ENCODE data around the genes NEURL1B and DUSP1.

DNA sequence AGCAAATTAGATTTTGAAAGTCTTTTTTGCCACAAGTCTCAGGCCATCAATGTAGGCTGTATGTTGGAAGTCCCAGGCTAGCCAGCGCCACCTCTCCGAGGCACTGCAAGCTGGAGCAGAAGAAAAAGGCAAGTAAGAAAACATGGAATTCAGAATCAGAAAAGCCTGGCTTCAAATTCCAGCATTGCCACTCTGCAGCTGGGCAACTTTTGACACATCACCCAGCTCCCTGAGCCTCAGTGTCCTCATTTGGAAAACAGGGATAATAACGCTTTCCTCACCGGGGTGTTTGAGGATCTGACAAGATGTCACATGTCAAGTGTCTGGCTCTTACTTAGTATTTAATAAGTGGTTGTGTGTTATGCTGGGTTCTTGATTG lies 48.4 kb upstream of the SMIM23 start:
- RRBS, result no CpG with 5 or more reads among the region's 4 CpGs

DNA sequence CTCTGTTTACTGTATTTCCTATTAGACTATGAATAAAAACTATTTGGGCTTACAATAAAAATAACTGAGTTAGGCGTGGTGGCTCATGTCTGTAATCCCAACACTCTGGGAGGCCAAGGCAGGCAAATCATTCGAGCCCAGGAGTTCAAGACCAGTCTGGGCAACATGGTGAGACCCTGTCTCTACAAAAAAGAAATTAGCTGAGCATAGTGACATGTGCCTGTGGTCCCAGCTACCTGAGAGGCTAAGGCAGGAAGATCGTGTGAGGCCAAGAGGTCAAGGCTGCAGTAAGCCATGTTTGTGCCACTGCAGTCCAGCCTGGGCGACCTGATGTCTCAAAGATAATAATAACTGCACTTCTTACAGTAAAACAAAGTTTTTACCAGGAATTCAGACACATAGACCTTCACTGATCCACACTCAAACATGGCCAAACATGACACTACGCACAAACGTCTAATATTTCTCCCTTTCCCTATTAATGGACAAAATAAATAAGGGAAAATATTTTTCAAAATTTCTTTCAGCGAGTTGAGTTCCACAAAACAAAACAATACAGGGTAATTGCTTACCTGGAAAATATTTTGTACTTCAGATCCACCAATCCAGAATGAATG lies 10.0 kb downstream of the FBXW11 start:
- RRBS, result no CpG with 5 or more reads among the region's 7 CpGs

DNA sequence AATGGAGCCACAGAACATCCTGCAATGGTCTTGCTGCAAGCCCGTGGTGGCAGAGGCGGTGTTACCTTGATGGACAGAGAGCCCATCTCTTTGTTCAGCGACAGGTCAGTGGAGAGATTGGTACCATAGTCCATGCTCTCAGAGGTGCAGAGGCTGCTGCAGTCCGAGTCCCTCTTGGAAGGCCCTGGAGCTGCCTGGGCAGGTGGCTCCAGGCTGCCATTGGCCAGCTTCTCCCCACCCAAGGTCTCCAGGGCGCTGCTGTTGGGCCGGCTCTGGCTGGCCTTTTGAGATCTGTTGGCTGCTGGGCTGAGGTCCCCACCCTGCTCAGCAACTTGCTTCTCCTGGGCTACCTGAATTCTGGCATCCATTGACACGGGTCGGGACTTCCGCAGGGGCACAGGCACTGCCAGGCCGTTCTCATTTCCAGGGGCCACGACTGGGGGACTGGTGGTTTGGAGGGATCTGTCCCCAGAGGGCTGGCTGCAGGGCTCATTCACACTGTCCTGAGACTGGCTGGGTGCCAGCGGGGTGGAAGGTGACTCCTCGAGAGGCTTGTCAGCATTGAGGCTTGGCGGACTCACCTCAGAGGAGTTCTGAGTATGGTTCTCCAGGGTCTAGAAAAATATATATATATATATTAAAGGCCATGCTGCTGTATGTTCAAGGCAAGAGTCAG lies 87.0 kb upstream of the FBXW11 start:
- RRBS, result no CpG with 5 or more reads among the region's 14 CpGs

GRCh38 chr5:172164613-172165506 lies 23.2 kb downstream of the STK10 start:
- RRBS, result 86% methylated on average over 2 of the region's 17 CpGs

GRCh38 chr5:172173639-172174237 lies 14.3 kb downstream of the STK10 start:
- RRBS, result no CpG with 5 or more reads among the region's 14 CpGs

DNA sequence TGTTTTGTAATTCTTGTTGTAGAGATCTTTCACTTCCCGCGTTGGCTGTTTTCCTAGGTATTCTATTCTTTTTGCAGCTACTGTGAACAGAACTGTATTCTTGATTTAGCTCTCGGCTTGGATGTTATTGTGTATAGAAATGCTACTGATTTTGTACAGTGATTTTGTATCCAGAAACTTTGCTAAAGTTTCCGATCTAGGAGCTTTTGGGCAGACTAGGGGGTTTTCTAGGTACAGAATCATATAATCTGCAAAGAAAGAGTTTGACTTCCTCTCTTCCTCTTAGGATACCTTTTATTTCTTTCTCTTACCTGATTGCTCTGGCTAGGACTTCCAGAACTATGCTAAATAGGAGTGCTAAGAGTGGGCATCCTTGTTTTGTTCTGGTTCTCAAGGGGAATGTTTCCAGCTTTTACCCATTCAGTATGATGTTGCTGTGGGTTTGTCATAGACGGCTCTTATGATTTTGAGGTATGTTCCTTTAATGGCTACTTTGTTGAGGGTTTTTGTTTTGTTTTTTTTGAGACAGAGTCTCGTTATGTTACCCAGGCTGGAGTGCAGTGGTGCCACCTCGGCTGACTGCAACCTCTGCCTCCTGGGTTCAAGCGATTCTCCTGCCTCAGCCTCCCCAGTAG lies 24.8 kb downstream of the UBTD2 start:
- RRBS, result no CpG with 5 or more reads among the region's 8 CpGs

GRCh38 chr5:172314936-172315907 lies 31.7 kb upstream of the UBTD2 start:
- RRBS, result no CpG with 5 or more reads among the region's 10 CpGs

GRCh38 chr5:172353724-172354270 lies 70.2 kb upstream of the UBTD2 start:
- RRBS, result no CpG with 5 or more reads among the region's 15 CpGs

- RRBS, result no CpG with 5 or more reads among the region's 29 CpGs
These were observed 72.6 kb downstream of the SH3PXD2B start for GRCh38 chr5:172381485-172382423.

DNA sequence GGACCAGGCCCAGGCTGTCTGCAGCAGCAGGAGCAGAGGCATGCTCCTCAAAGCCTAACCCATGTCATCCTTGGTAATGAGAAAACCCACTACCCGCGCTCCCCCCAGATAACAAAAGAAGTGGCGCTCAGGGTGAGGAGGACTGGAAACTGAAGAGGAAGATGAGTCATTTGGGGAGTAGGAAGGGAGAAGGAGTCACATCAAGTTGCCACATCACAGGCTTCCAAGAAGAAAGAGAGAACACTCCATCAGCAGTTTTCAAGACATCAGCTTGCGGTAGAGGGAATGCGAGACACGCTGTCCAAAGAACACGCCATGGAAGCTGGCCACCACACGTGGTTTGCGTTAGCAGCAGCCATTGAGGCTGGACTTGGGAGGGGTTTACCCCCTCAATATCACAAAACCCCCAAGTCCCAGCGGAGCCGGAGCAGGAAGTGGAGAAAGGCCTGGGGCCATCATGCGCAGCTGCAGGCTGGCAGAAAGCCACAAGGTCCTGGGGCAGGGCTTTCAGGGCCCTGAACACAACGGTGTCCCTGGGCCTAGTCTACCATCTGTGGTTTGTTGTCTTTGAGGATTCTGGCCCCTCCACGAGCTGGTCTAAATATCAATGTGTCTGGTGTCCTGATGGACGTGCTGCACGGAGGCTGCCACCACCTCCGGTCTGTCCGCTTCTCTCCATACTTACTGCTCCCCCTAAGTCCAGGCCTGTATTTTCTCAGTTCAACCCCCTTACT lies 41.4 kb downstream of the SH3PXD2B start:
- RRBS, result no CpG with 5 or more reads among the region's 18 CpGs

DNA sequence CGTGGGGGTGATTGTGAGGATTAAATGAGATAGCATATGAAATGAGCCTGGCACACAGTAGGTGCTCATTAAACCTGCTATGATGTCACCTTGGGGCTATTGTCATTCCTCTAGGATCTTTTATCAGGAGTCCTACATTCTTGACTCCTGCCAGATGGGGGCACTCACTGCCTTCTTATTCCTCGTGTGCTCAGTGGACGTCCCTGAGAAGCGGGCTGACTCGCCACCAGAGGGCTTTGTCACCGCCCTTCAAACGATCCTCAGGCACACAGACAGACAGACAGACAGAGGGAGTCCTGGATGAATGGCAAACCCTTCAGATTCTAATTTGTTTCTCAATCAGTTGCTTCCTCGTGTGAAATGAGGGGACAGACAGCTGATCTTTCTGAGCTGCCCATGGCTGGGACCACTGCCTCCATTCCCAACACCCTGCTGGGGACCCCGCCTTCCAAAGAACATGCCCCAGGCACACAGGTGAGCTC lies 24.7 kb upstream of the SH3PXD2B start:
- RRBS, result no CpG with 5 or more reads among the region's 9 CpGs

- RRBS, result 1% methylated on average over 22 of the region's 79 CpGs
These were observed at the start of gene NEURL1B for GRCh38 chr5:172640717-172641518. TSS of gene NEURL1B (plus strand) at chr5:172641263.

- RRBS, result no CpG with 5 or more reads among the region's 10 CpGs
These were observed 18.0 kb downstream of the NEURL1B start for GRCh38 chr5:172658867-172659664.

DNA sequence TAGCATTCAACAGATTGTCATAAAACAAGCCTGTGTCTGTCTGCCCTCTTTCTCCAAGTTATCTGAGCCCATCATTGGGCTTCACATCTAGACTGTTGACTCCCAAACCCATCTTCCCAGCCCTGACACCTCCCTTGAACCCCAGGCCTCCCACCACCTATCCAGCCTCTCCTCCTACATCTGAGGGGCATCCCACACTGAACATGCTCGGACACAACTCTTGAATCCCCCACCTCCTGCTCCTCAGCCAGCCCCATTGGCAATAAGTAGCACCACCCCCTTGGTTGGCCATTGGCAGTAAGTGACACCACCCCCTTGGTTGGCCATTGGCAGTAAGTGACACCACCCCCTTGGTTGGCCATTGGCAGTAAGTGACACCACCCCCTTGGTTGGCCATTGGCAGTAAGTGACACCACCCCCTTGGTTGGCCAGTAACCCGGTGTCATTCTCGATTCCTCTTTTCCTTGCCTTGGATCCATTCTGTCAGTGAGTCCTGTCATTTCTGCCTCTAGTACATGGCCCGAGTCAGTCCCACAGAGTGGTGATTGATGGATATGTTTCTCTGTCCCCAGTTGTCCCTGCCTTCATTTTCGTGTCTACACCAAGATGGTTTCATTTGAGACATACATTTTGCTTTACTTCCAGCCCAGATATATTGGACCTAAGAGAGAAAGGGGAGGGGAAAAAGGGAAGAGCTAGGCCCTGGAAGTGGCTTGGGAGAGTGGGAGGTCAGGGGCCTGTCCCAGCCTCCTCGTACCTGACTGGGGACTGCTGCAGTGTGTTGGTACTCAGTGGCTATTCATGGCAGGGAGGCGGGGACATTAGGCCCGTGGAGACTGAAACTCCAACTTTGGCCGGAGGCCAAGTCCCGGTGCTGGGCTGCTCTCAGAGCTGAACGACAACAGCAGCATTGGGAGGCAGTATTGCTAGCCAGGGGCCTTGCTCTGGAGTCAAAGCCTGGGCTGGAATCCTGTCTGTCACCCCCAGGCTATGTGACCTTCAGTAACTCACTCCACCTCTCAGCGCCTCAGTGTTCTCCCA lies 37.5 kb downstream of the NEURL1B start:
- RRBS, result no CpG with 5 or more reads among the region's 12 CpGs

GRCh38 chr5:172683793-172684424 lies 42.8 kb downstream of the NEURL1B start:
- RRBS, result 45% methylated on average over 59 of the region's 95 CpGs

DNA sequence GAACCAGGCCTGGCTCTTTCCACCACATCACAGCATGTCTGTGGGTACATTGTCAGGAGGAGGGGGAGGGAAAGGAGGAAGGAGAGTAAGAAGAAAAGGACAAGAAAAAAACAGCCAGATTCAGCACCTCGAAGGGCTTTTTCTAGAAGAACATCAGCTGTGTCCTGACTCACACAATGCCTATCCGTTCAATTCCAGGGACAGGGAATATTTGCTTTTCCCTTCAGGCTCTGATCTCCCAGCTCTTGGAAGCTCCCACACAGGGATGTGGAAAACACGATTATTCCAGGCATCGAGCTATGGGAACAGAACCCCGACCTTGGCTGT lies 54.1 kb downstream of the NEURL1B start:
- RRBS, result no CpG with 5 or more reads among the region's 5 CpGs

GRCh38 chr5:172695571-172695826 lies 54.4 kb downstream of the NEURL1B start:
- RRBS, result no CpG with 5 or more reads among the region's 5 CpGs

DNA sequence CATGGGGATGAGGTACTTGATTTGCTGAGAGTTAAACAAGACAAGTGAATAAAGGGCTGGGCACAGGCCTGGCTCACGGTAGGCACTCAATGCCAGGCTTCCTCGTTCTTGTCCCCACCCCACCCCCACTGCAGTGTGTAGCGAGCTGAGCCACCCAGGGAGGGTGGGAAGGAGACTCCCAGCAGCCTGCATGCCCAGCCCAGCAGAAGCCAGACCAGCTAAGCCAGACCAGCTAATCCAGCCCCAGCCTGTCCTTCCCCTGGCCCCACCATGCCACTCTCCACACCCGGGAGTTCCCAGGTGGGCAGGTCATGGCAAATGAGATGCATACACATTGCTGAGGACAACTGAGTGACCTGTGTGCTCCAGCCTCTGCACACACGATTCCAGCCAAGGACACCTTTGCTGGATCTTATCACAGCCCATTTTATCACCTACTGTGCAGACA lies 26.8 kb downstream of the DUSP1 start:
- RRBS, result no CpG with 5 or more reads among the region's 5 CpGs

DNA sequence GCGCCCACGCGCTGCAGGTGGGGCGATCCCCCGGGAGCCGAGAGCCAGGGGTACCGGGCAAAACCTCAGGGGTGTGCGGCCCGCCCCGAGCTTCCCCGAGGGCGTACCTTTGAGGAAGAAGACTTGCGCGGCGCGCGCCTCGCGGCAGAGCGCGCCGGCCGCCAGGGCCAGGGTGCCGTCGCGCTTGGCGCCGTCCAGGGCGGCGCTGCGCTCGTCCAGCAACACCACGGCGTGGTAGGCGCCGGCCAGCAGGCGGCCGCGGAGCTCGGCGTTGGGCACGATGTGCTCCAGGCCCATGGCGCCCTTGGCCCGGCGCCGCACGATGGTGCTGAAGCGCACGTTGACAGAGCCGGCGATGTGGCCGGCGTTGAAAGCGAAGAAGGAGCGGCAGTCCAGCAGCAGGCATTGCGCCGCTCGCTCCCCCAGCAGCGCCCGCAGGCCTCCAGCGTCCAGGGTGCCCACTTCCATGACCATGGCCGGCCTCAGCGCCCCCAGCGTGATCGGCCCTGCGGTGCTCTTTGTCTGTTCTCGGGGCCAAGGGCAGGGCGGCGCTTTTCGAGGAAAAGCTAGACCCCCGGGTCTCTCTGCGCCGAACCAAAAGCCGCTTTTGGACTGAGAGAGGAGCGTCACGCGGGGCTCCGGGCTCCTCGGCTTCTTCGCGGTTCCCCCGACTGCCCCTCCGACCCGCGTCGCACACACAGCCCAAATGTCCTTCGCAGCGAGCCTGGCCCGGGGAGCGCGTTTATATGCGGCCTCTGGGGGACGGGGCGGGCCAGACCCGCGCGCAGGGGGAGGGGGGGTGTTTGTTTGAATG lies at the start of gene DUSP1:
Gene DUSP1 (minus strand): TSS at position 717 of the 814 bp plus-strand sequence.
- RRBS, result 1% methylated on average over 57 of the region's 97 CpGs

GRCh38 chr5:172774826-172775461 lies 3.9 kb upstream of the DUSP1 start:
- RRBS, result no CpG with 5 or more reads among the region's 7 CpGs

Data from foreskin fibroblast (primary cell).